ENCODE measurements around a stretch of chr20.

DNA sequence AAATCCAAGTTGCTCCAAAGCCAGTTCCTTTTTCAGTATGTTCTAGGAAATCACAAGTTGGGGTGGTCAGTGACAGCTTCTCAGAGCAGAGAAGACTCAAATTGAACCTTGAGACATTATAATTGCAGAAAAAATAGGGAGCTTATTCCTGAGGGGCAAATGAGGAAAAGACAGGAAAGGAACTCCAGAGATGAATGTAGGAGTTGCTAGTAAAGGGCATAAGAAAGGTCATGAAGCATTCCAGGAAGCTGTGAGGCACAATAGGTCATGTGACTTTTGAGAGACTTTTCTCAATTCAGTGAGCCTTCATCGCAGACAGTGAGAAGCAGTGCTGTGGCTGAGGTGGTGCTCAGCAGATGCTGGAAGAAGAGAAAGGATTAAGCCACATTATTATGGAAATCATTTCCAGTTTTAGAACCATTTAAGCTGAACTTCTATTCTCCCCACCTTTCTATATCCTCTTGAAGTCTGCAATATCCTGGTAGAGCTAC, 4.1 kb downstream of the SPTLC3 start:
- RRBS = no CpG with 5 or more reads among the region's 1 CpG

DNA sequence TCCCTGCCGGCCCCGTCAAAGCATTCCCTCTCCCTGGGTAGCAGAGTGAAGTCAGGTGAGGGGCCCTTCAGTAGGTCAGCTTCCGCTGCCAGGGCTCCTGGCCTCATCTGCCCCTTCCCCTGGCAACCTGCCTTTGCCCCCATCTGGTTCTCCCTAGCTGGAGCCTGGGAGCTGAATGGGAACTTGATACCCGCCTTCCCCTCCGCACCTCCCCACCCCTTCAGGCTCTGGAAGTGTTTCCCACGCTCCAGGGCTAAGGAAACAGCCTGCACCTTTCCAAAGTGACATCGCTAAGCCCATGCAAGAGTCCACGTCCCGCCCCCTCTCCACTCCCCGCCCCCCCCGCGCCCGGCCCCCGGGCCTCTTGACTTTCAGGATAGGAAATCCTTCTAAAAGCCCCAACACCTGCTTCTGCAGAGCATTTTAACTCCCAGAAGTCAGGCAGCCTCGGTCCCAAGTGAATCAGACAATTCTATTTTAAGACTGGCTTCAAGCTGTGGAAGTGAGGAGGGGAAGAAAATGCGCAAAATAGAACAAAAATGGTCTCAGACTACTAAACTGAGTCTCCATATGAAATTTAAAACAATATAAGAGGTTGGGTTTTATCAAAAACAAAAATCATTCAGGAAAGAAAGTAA, 53.4 kb downstream of the ISM1 start:
- RRBS = no CpG with 5 or more reads among the region's 16 CpGs

- RRBS = no CpG with 5 or more reads among the region's 13 CpGs
Observed at GRCh38 chr20:13342310-13343134, 121.4 kb downstream of the ISM1 start.

GRCh38 chr20:13759514-13760272, 25.0 kb downstream of the ESF1 start:
- RRBS = no CpG with 5 or more reads among the region's 6 CpGs

GRCh38 chr20:13810156-13810697, 25.4 kb downstream of the NDUFAF5 start:
- RRBS = no CpG with 5 or more reads among the region's 4 CpGs

- RRBS = no CpG with 5 or more reads among the region's 3 CpGs
Observed at GRCh38 chr20:13875343-13875887, 90.6 kb downstream of the NDUFAF5 start.

- RRBS = no CpG with 5 or more reads among the region's 7 CpGs
Observed at GRCh38 chr20:14919781-14920325, 582.4 kb upstream of the FLRT3 start.

DNA sequence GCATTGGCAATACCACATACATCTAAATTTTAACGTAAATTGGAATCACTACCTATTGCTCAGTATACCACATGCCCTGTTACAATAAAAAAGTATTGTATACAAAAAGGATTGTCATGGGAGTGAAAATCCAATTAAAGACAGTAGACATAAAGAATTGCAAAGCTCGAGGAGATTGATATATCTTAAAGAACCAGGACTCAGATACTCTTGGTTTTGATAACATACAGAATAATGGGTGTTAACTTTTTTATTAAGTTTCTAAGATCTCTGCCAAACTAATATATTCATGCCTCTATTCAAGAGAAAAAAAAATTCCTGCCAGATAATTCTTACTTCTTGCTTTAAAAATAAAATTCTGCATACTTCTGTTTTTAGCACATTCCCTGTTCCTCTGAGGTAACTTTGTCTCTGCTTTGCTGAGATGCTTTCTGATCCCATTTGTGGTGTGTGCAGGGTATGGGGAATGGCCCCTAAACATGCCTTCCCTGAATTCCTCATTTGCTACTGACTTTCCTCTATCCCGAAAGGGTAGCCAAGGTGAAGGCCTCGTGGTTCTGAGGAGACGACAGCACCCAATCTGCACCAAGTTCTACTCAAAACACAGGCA, 958.6 kb downstream of the KIF16B start:
- RRBS = no CpG with 5 or more reads among the region's 5 CpGs

GRCh38 chr20:16283785-16284546, 289.3 kb downstream of the KIF16B start:
- RRBS = no CpG with 5 or more reads among the region's 9 CpGs

GRCh38 chr20:16475307-16475722, 97.9 kb downstream of the KIF16B start:
- RRBS = no CpG with 5 or more reads among the region's 5 CpGs

DNA sequence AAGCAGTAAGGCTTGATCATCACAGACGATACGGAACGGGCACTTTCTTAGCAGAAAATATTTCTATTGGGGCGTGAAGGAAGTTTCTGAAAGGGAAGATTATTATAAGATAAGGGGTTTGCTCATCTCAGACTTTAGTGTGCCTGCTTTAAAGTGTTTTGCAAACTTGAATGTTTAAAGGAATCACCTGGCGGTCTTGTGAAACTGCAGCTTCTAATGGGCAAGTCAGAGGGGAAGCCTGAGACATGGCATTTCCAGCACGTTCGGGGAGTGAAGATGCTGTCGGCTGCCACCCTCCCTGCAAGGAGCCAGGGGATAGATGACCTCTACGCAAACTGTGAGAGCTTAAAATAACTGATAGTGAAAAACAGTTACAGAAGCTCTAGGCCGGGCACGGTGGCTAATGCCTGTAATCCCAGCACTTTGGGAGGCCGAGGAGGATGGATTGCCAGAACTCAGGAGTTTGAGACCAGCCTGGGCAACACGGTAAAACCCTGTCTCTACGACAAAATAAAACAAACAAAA, 2.2 kb upstream of the KIF16B start:
- RRBS = no CpG with 5 or more reads among the region's 14 CpGs

DNA sequence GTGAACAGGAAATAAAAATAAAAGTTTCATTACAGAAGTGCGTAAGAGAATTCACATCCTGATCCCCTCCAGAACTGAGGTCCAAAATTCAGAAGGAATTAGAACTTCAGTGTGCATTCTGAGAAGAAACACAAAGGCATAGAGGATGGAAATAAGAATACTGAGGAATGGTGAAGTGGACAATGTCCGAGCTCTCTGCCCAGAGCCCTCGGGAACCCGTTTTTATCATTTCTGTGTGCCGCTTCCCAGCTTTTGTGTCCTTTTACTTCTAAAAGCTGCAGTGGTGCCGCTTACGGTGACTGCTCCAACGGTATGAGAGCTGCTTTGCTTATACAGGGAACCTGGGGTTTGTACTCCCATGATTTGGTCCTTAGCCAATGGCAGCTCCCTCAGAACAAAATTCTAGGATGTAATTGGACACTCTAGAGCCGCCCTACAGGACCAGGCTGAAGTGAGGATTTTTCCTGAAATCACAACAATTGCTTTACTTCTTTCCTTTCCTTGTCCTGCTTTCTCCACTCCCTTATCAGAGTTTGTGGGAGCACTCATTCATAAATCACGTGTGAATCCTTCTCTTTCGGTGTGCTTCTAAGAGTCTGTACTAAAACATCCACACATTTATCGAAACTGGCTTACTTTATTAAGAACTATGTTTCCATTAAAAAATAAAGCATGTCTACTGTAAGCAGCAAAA, 24.2 kb upstream of the PCSK2 start:
- RRBS = no CpG with 5 or more reads among the region's 12 CpGs

- RRBS = no CpG with 5 or more reads among the region's 1 CpG
Observed at GRCh38 chr20:17565136-17565563, 4.7 kb upstream of the DSTN start.

DNA sequence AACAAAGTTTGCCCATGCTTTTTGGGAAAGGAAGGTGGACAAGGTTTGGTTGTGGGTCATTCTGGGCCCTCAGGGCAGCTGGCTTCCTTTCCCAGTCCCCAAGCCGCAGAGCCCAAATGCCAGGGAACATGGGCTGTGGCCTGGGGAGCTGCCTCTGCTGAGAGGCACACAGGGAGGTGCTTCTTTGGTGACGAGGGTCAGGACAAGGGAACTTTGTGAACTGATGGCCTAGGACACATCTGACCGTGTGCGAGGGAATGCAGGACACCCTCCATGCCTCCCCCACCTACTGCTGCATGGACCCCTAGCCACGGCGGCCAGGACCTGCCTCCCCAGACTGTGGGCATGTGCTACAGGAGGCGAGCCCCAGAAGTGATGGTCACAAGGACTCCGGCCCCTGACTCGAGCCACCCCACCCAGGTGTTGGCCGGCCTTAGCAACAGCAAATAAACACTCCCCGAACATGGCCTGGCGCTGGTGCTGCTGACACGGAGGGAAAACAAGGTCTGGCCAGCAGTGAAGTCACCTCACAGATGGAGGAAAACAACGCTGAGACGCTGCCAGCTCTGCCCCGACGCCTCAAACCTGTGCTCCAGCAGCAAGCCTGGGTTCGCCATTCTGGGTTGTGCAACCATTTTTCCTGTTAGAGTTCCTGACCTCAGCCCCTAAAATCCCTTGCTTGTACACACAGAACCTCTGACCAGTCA, 55.6 kb downstream of the RRBP1 start:
- RRBS = no CpG with 5 or more reads among the region's 18 CpGs

DNA sequence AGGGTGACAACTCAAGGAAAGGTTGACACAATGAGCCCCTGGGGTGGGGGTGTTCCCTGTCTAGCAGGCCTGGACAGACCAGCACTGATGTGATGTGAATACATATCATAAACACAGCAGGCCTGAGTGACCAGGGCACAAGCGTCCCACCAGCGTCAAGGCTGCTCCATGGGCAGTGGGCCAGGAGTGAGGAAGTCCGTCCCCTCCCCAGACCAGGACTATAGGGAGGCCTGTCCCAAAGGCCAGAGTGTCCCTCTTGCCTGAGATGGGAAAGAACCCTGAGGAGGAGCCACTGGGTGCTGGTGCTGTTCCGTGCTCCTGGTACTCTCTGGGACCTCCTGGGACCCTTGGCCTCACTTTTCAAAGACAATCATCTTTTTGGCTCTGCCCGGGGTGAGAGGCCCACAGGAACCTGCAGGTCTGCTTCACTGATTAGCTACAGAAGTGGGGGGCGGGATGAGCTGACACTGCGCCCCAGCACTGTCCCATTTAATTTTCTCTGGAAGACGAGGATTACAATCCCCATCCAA, 44.6 kb downstream of the RRBP1 start:
- RRBS = no CpG with 5 or more reads among the region's 8 CpGs

GRCh38 chr20:17665644-17666422, 16.2 kb downstream of the RRBP1 start:
- RRBS = no CpG with 5 or more reads among the region's 5 CpGs

GRCh38 chr20:17683208-17683800, 1.3 kb upstream of the RRBP1 start:
- RRBS = no CpG with 5 or more reads among the region's 7 CpGs

DNA sequence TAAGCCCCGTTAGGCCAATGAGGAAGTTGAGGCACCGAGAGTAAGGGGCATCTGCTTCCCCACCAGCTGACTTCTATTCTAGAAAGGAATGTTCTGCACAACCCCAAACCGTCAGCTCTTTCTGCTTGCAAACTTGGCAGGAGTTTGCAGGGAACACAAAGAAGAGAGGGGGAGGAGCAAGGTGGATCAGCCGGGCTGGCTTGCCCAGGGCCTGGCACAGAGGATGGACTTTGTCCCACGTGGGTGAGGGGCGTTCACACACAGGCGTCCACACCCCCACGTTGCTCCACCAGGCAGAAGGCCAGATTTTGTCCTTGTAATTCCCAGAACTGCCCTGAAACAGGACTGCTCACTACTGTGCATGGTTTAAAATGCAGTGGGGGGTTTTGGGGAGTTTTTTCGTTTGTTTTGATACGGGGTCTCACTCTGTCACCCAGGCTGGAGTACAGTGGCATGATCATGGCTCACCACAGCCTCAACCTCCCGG, 93.3 kb downstream of the SNX5 start:
- RRBS = no CpG with 5 or more reads among the region's 11 CpGs

GRCh38 chr20:17878451-17879139, 90.0 kb downstream of the SNX5 start:
- RRBS = no CpG with 5 or more reads among the region's 11 CpGs